ENCODE results near the genes APBB1, OR5P2 and STK33.

GRCh38 chr11:6394074-6394632 is 3.9 kb downstream of the SMPD1 start:
- RRBS = 85% methylated on average over 3 of the region's 15 CpGs

- RRBS = no CpG with 5 or more reads among the region's 1 CpG
Measured at GRCh38 chr11:6399212-6399460, 8.9 kb downstream of the SMPD1 start.

DNA sequence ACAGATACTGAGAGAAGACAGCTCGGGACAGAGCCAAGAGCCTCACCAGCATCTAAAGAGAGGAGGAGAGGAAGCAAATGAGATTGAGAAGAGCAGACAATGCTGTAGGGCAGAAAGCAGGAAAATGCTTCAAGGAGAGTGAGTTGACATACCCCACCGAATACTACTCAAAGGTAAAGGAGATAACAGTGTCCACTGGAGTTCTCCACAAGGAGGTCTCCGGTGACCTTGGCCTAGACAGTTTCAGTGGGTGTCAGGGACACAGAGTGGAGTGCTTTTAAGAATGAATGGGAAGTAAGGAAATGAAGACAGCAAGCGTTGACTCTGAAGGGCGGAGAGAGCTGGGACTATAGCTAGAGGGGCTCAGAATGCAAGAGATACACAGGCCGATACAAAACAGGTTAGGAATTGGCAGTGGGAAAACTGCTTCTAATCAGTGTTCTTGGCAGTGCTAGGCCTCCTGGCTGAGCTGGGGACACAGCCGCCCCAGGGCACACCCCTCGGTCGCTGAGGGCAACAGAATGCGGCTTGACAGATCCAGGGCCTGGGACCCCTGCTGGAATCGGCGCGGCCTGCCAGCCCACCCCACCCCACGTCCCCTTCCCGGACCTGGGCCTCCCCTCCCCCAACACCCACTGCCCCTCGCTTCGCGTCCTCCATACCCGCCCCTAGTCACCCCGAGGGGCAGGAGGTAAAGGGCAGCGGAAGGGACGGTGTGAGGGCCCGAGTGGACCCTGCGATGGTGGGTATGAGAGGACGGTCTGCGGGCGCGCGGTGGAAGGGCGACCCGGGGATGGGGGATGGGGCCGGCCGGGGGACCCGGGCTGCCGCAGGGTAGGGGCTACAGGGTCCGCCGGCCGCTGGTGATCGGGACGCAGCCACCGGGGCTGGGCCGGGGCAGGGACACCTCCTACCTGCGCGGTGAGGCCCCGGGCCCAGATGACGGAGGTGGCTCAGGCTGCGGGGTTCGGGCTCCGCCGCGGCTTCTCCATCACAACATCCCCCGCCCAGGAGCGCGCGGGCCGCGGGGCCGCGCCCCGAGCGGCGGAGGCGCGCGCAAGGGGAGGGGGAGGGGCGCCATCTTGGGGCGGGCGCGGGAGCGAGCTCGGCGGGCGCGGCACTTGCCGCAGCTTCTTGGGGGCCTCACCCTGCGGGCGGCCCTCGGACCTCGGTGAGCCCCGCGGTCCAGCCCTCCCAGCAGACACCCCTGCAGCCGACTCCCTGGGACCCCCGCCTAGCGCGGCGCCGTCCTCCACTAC is at the start of gene APBB1:
Gene APBB1 (minus strand): TSS at position 1,024 of the 1,259 bp plus-strand sequence.
- RRBS = no CpG with 5 or more reads among the region's 87 CpGs

GRCh38 chr11:6564293-6564839 is 39.0 kb downstream of the RRP8 start:
- RRBS = no CpG with 5 or more reads among the region's 14 CpGs

DNA sequence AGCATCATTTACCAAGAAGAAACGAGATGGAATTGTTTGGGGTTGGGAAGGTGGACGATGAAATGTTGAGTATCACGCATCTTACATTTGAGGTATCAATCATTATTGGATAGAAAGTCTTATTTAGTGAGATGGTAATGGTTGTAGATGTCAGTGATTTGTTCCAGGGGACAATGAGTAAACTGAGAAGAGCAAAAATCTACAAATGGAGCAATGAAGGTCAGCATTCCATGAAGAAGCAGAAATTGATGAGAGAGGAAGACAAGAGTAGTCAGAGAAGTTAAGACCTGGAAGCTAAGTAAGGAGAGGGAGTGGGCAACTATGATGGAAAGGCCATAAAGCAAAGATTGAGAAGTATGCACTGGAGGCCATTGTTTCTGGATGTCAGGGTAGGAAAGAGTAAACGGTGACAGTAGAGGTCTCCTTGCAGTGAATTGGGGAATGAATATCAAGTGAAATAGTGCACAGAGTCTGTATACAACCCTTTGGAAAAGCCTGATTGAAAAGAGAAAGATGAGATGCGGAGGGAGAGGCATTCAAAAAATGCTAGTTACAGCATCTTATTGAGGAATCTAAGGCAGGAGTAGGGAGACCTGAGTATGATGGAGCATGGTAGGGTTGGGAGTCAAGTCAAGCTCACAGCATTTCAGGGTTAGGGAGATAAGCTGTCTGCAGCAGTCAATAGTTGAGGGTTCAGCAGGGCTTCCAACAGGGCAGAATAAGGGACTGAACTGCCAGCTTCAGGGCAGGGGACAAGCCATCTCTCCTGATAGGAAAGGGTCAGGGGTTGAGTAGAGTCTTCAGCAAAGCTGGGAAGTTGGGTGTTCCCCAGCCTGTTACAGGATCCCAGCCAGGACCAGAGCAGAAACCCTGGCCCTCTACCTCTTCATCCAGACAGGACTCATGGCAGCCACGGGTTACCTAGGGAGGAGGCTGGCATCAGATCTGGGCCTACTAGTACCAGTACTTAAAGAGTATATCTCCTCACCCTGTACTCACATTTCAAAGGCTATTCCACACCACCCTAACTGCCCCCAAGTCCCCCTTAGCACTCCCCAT is 2.1 kb upstream of the TAF10 start:
- RRBS = no CpG with 5 or more reads among the region's 6 CpGs

DNA sequence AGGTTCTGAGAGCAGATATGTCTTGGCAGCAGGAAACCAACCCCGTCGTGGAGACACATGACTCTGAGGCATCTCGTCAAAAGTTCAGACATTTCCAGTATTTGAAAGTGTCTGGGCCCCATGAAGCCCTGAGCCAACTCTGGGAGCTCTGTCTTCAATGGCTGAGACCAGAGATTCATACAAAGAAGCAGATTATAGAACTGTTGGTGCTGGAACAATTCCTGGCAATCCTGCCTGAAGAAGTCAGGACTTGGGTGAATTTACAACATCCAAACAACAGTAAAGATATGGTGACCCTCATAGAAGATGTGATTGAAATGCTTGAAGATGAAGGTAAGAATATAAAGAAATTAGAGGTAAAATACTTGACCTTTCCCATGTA is 6.1 kb downstream of the ZNF215 start:
- RRBS = no CpG with 5 or more reads among the region's 3 CpGs

GRCh38 chr11:7019509-7020166 is 508 bp downstream of the ZNF214 start:
- RRBS = 5% methylated on average over 8 of the region's 25 CpGs

- RRBS = 9% methylated on average over 3 of the region's 18 CpGs
Measured at GRCh38 chr11:7251481-7251743, 292 bp upstream of the SYT9 start.

- RRBS = no CpG with 5 or more reads among the region's 21 CpGs
Measured at GRCh38 chr11:7518572-7519439, 5.0 kb downstream of the PPFIBP2 start.

GRCh38 chr11:7520775-7521259 is 7.0 kb downstream of the PPFIBP2 start:
- RRBS = no CpG with 5 or more reads among the region's 2 CpGs

DNA sequence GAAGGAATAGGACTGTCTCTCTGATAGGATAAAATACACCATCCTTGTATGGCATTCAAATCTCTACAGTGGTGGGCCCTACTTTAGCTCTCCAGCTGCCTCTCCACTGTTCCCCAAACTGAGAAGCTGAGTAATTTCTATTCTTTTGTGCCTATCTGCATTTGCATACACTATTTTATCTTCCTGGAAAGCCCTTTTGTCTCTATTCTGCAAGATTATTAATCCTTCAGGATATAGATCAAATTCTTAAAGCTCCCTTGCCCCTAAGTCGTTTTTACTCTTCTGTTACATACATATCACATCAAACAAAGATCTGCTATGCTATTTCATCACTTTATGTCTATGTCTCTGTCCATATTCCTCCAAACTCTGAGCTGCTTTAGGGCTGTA is 7.5 kb downstream of the PPFIBP2 start:
- RRBS = no CpG with 5 or more reads among the region's 1 CpG

- RRBS = no CpG with 5 or more reads among the region's 4 CpGs
Measured at GRCh38 chr11:7525424-7525848, 11.6 kb downstream of the PPFIBP2 start.

GRCh38 chr11:7612012-7612566 is 61.2 kb downstream of the CYB5R2 start:
- RRBS = 88% methylated on average over 2 of the region's 5 CpGs

DNA sequence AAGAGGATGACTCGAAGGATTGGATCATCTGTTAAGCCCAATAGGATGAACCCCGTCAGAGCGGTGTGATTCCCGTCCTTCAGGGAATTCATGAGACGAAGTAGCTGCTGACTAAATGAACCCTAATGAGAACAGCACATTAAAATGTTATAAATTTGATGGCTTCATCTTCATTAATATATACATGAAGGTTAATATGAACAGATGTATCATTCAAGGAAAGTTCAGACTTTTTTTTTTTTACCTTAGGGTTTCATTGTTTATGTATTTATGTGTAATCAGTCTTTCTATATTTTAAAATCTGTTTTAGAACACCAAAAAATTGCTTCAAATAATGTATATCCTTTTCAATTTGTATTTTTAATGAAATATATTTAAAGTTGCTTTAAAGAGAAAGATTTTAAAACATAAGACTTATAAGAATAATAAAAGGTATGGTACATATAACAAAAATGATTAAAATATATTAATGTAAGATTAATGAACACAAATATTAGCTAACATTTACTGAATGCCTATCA is at the start of gene OR5P2:
Gene OR5P2 (minus strand): TSS at position 92 of the 521 bp plus-strand sequence.
- RRBS = no CpG with 5 or more reads among the region's 5 CpGs

DNA sequence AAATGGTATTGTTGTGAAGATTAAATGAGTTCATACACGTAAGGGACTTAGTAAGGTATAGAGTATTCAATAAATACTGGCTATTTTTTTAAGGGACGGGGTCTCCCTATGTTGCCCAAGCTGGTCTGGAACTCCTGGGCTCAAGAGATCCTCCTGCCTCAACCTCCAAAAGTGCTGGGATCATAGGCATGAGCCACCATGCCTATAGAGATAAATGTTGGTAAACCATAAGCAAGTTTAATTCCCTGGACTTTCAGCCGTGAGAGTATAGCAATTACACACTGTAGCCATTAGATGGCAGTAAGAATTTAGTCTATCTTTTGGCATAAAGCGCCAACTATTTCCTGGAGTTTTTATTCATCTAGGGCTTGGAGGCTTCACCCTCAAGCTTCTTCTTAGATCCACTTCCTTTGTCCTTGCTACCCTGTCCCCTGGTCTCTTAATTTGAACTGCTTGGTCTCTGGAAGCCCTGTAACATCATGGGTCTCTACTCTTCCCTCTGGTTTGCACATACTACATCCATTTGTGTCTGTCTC is 38.3 kb downstream of the OR10A6 start:
- RRBS = no CpG with 5 or more reads among the region's 4 CpGs

DNA sequence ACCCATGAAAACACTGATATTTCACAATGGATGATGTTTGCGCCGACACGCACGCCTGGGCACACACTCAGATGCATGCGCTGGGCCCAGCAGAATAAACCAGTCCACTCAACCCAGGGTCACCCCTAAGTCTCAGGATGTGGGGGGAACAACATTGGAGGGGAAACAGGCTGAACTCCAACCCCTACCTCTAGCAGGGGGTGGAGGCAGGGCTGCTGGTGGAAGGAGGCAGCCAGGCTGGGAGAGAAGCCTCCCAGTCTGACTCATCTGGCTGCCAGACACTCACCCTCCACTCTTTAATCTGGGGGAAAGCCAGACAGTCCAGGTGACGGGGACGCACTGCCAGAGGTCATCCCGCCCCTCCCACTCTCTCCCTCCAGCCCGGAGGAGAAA is 29.7 kb downstream of the LMO1 start:
- RRBS = no CpG with 5 or more reads among the region's 9 CpGs

GRCh38 chr11:8268381-8269059 is 4.8 kb upstream of the LMO1 start:
- RRBS = 3% methylated on average over 45 of the region's 71 CpGs

GRCh38 chr11:8336280-8336788 is 72.7 kb upstream of the LMO1 start:
- RRBS = 46% methylated on average over 1 of the region's 6 CpGs

- RRBS = 6% methylated on average over 37 of the region's 62 CpGs
Measured at GRCh38 chr11:8593843-8594814, at the start of gene STK33. Gene STK33, minus strand, starts transcription at chr11:8594228.